Measurements from ENCODE around the gene IPO5.

GRCh38 chr13:97257634-97258504, 35.7 kb downstream of the MBNL2 start:
- RRBS = no CpG with 5 or more reads among the region's 14 CpGs

DNA sequence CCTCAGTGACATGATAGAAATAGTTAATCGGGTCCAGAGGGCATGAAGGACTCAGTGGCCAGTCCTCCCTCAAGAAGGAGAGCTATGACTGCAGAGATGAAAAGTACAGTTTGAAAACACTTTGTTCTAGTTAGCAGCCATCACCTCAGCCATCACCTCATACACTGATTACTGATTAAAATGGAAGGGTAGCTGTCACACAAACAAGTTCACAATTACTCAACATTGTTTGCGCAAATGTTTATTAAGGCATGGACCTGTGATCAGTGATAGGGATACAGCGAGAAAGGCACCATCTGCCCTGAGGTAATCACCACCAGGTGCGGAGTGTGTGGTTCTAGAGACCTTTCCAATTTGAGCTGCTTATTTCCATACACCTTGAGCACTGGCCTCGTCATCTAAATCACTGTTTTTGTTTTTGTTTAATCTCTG, 85.3 kb upstream of the RAP2A start:
- RRBS = no CpG with 5 or more reads among the region's 5 CpGs

DNA sequence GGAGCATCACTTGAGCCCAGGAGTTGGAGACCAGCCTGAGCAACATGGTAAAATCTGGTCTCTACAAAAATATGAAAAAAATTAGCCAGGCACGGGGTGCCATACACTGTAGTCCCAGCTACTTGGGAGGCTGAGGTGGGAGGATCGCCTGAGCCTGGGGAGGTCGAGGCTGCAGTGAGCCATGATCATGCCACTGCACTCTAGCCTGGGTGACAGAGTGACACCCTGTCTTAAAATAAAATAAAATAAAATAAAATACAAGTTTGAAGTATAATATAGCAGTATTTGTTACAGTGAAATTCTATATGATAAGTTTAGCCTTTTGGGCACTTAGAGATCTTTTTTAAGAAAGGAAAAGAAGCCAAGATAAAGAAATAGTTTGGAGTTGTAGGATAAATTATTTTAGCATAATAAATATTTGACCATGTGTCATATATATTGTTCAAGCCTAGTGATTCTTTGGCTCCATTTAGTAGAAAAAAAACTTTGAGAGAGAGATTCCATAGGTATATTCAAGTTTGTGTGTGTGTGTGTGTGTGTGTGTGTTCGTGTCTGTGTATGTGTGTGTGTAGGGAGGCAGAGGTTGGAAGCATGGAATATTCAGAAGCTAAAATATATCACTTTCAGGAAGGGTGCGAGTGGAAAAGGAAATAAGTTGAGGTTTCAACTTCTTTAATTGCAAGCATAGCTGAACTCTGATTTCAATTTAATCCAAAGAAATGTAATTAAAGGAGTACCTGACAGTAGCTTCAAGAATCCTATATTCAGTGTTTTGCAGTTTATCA, 65.6 kb upstream of the RAP2A start:
- RRBS = no CpG with 5 or more reads among the region's 5 CpGs

DNA sequence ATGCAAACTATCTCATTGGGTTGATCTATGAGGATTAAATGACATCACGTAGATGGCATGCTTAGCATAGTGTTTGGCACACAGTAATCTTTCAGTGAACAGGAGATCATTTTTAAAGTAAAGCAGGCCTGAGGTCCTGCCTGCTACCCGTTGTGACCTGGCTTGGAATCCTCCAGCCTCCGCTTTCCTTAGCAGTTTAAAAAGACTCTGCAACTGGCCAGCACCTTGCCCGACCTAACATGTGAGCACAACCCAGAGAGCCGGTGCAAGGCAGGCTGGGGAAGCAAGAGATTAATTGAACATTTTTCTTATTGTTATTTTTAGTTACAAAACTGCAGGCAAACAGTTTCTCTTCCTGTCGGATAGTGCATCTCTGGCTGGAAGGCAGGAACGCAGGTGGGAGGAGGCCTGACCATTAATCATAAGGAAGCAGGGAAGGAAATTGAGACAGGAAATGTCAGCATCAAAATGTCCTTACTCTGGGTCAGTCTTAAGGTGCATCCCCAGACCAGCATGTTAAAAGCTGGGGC, 226.5 kb downstream of the RAP2A start:
- RRBS = no CpG with 5 or more reads among the region's 7 CpGs

GRCh38 chr13:97953508-97953857, at the start of gene IPO5:
Gene IPO5 (plus strand): TSS chr13:97953675.
- RRBS = no CpG with 5 or more reads among the region's 8 CpGs

GRCh38 chr13:98406479-98407217, 170.3 kb downstream of the STK24 start:
- RRBS = no CpG with 5 or more reads among the region's 21 CpGs

- RRBS = no CpG with 5 or more reads among the region's 3 CpGs
Observed at GRCh38 chr13:98507558-98508052, 69.3 kb downstream of the STK24 start.

GRCh38 chr13:98508713-98508978, 68.3 kb downstream of the STK24 start:
- RRBS = no CpG with 5 or more reads among the region's 2 CpGs

DNA sequence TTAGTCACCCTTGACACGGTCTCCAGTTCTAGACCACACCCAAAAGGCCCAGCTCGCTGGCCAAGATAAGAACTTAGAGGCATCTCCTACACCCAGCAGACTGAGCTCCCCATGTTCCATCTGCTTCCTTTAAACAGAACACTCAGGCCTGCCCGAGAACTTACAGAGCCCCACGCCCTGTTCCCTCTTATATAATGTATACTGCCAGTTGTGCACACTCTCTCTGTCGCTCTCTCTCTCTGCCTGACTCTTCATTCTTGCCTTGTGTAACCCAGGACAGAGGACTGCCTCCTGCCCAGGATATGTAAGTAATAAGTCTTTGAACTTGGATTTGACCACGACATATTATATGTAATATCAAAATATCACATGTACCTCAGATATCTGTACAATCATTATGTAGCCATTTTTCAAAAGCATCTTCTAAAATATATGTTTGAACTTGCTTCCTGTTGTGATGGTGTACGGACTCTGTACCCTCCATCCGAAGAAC, 67.2 kb downstream of the STK24 start:
- RRBS = no CpG with 5 or more reads among the region's 8 CpGs

- RRBS = 100% methylated on average over 1 of the region's 13 CpGs
Observed at GRCh38 chr13:98512488-98513173, 64.3 kb downstream of the STK24 start.

DNA sequence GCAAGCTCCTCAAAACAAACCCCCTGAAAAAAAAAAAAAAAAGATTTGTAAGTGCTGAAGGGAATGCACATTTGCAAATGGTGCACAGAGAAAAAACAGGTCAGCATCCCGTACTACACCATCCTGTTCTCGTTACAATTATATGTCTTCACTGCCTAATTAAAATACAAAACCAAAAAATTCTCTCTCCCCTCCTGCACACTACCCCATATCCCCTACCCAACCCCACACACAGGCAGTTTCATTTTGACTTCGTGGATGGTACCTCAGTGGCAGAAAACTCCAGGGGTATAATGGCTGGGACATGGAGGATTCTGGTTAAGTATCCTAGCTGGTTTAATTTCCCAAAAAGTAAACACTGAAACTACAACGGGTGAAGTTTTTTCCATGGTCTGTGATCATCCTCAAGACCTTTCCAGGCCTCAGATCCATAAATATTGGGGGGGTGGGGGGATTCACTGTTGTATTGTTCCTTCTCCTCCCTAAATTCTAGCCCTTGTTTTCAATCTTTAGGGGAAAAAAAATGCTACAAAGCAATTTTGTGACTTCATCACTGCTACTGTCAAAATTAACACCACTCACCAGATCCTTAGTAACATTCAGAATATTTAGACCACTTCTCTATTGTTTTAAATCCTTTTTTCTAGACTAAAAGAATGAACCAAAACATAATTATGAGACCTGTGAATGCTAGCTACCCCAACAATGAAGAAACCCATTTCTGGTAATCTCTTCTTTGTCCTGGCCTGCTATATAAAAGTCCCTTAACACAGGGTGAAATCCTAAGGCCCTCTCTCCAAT, 61.6 kb downstream of the STK24 start:
- RRBS = no CpG with 5 or more reads among the region's 4 CpGs

DNA sequence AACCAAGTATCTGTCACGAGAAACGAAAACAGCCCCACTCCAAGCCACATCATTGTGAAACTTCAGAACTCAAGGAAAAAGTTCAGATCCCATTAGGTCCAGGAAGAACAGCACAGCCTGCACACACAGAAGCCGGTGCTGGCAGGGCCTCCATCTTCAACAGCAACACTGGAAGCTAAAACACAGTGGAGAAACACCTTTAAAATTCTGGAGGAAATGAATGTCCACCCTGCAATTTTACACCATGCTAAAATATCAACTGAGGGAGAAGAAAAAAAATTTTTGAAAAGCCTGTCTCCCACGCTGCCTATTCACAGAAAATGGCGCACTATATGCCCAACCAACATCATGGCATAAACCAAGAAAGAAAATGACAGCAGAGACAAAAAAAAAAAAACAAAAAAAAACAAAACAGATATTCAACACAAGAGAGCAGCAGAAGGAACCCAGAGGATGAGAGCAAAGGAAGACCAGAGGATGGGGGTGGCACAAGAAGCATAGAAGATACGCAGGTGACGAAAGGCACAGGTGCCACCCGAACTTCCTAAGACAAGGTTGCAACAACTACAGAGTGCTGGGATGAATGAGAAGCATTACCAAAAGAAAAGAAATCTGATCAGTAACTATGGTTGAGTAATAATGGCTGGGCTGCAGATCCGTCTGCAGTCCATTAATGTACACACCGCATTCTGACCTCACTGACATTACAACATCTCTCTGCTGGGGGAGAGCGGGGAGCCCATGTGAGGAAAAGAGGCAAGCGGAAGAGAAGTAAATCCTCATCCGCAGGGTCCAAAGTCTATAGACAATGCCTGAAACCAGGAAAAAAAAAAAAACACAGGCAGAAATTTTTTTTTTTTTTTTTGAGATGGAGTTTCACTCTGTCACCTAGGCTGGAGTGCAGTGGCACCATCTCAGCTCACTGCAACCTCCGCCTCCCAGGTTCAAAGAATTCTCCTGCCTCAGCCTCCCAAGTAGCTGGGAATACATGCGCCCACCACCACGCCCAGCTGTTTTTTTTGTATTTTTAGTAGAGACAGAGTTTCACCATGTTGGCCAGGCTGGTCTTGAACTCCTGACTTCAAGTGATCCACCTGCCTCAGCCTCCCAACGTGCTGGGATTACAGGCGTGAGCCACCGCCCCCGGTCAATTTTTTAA, 7.5 kb downstream of the STK24 start:
- RRBS = no CpG with 5 or more reads among the region's 20 CpGs

DNA sequence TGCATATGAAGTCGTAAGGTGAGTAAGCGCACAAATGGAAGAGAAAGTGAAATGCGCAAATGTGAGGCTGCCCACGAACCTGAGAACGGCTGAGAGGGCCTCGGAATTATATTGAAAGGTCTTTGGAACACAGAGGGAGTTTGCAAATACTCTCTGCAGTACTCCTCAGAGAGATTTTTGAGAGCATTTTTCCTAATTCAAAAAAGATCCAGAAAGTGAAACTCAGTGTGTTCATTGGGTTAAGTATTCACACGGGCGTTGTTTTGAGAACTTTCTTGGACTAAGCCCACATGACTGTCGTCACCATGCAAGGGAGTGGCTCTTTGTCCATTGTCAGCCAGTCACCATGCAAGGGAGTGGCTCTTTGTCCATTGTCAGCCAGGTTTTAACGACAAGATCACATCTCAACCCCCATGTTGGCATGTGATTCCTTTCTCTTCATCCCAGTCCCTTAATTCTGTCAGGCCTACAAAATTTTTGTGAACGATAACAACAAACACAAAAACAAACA, 81.2 kb upstream of the STK24 start:
- RRBS = no CpG with 5 or more reads among the region's 11 CpGs

DNA sequence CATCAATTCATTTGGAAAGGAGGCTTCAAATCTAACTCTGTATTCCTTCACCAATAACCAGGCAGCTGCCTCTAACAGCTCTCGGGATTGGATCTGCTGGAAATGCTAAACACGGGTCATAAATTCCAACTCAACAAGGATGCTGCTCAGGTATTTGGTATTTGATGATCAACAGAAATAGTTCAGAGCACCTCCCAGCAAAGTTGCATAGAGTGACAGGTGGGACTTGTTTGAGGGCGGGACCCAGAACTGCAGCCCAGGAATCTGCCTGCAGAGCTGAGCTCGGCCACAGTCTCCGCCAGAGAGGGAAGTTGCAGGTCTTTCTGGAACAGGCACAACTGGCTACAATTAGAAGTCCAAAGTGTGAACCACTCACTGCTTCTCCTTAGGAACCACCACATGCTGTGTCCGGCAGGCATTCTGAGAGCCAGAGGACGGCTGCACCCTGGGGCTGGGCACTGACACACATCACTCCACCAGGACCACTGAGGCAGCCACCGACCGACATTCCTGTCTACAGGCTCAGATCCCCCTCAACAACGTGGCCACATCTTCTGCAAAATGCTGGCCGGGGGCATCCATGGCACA, 1.1 kb downstream of the SLC15A1 start:
- RRBS = no CpG with 5 or more reads among the region's 11 CpGs

DNA sequence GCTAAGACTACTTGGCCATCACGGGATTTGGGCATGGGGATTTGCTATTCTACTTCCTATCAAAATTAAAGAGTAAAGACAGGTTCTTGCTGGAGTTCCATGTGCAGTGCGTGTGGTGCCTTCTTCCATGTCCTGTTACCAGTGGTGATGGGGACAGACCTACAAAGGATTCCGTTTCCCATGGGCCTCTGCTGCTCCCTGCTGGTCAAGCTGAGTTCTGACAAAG, 90.3 kb upstream of the SLC15A1 start:
- RRBS = no CpG with 5 or more reads among the region's 3 CpGs

DNA sequence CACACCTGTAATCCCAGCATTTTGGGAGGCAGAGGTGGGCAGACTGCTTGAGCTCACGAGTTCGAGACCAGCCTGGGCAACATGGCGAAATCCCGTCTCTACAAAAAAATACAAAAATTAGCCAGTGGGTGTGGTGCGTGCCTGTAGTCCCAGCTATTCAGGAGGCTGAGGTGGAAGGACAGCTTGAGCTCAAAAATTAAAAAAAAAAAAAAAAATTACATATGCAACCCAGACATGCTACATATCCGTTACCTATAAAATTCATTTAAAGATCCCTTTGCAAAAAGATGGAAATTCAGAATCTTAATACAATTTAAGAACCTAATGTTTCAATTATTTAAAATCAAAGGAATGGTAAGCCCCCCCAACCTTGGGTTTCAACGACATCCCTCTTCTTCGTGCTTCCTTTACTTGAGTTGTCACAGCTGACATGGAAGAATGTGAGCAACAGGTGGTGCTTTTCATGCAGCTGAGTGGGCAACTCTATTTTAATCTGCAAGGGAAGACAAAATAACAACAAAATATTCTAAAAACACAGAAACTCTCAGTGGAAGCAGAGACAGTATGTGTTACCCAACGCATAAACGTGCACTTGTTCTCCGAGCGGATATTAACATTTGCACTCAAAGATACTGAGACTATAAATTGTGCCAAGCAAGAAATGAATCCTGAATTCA, 92.4 kb downstream of the DOCK9 start:
- RRBS = no CpG with 5 or more reads among the region's 12 CpGs

DNA sequence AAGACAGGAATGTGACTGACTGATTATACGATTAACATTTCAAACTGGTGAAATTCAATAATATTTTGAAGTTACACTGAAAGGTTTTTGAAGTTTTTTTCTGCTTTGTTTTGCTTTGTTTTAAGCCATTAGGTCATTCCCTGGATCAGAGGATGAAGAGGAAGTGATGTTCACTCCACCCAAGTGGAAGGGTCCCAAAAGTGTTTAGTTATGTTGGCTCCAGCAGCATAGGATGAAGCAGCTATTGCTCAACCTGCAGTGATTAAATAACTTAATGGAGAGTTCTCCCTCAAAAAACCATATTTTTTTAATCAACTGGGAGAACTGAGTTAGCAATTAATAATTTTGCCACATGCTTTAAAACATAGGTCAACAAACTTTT, 49.6 kb downstream of the DOCK9 start:
- RRBS = no CpG with 5 or more reads among the region's 1 CpG

DNA sequence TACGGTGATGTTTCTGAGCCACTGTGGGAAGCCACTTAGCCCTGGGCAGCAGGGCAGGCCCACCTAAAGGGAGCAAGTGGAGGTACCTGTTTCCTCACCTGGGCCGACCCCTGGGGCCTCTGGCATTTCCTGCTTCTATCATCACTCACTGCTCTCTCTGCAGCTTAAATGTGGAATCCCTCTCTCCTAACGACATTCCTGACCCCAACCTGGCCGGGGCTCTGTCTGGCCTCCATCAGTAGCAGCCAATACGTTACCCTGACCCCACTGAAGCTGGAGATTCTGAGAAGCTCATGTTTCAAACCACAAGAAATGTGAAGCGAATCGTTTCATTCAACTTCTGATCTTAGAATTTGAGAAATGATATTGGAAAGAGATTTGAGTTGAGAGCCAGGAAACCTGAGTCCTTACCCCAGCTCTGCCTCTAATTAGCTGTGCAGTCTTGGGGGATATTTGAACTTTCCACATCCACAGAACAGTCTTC, 39.9 kb downstream of the DOCK9 start:
- RRBS = no CpG with 5 or more reads among the region's 7 CpGs

DNA sequence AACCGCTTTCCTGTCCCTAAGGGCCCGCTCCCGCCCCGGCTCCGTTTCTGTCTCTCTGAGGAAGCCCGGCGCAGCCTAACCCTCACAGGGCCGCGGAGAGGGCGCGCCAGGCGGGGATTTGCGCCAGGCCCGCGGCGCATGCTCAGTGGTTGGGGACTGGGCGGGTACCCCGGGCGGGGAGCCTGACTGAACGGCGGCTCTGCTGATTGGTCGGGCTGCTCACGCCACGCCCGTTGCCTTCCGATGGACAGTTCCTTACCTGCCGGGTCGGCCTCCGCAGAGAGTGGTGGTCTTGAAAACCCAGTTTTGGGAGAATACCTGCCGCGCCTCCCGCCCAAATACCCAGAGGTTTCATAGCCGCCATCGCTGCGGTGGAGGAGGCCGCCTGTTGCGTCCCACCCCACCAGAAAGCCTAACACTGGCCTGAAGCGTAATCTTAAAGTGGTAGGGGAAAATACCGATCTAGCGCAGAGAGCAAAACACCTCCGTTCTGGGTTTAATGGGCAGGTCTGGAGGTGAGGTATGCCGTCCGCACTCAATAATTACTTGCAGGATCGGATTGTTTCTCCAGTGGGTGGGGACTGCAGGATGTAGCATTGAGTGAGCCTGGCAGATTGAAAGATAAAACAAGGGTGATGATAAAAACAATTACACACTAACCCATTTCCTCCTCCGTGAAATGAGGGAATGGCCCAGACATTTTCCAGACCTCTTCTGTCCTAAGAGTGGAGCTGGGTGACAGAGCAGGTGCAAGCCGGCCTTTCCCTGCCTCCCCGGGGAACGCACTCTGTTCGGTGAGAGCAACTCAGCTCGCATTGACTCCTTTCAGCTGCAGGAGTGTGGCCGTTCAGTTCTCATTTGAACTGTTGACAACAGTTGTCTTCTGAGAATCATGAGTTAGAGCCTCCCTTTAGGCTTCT, 110.0 kb upstream of the DOCK9 start:
- RRBS = 1% methylated on average over 16 of the region's 51 CpGs

DNA sequence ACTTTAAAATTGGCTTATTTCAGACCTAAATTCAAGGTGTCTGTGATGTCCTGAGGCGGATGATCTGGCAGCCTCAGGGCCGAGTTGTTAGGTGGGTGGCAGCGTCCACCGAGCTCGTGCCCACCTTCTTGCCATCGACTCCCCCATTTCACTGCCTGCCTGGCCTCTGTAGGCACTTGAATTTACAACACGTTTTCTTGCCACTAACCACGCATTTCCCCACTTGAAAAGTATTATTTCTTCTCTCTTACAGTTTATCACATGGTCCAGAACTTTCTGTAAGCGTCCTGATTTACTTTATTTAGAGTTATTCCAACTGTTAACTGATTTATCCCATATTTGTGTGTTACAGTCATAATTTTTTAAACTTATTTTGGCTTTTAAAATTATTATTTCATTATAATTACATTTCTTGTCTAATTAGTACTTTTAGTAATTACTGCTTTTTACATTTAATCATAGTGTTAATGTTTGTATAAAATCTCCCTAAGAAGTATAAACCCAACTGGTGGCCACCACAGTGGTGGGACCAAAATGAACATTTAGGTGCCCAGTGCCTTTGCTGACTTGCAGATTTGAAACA, 17.2 kb downstream of the UBAC2 start:
- RRBS = no CpG with 5 or more reads among the region's 9 CpGs